PC-3 (cell line): ENCODE measurements around the genes MIA3 and SUSD4.

DNA sequence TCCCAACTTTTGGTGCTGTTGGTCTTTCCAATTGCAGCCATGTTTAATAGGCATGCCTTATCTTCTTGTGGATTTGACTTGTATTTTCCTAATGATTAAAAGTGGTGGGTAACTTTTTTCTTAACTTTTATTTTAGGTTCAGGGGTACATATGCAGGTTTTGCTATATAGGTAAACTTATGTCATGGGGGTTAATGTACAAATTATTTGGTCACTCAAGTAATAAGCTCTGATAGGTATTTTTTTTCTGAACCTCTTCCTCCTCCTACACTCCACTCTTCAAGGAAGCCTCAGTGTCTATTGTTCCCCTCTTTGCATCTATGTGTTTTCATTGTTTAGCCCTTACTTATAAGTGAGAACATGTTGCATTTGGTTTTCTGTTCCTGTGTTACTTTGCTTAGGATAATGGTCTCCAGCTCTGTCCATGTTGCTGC is 429.1 kb downstream of the DUSP10 start:
- RAMPAGE, long total RNA, result no peak

- RAMPAGE, long total RNA, result no peak
Observed at GRCh38 chr1:221335785-221336723, 405.8 kb downstream of the DUSP10 start.

- RAMPAGE, long total RNA, result no peak
Observed at GRCh38 chr1:221708817-221709629, 32.9 kb downstream of the DUSP10 start.

DNA sequence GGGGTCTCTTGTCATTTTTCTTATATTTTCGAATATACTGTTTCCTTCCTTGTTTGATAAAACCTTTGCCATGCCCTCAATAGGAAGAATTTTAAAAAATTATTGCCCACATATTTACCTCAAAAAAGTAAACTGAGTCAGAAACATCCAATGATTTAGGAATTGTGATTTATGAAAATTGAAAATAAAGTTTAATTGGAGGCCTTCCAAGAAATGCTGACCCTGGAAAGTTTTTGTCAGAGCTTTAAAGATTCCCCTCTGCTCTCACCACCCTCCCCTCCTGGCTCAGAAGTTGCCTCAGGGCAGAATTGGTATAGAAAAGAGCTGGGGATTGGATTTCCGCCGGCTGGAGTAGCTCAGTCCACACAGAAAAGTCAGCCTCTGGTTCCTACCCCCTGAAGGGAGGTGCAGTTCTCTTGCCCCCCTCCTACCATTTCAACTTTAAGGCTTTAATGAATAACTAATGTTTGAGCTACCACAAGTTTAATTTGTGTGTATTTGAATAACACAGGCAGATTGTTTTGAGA is 26.8 kb downstream of the DUSP10 start:
- RAMPAGE, long total RNA, result no peak

- RAMPAGE, long total RNA, result no peak
Observed at GRCh38 chr1:221742190-221742577, 295 bp upstream of the DUSP10 start.

- RAMPAGE, long total RNA, result no peak
Observed at GRCh38 chr1:222037589-222038148, 295.8 kb upstream of the DUSP10 start.

GRCh38 chr1:222464831-222465161 is 83.1 kb downstream of the HHIPL2 start:
- RAMPAGE, long total RNA, result no peak

- RAMPAGE, long total RNA, result no peak
Observed at GRCh38 chr1:222556096-222556748, 8.3 kb upstream of the HHIPL2 start.

GRCh38 chr1:222616429-222616964 is 1.4 kb upstream of the MIA3 start:
- RAMPAGE, long total RNA, result no peak

- RAMPAGE, long total RNA, result start-site peak on the plus strand at chr1:222618083-222618102, 92 and 74 reads in 2 replicates
Observed at GRCh38 chr1:222617313-222618350, at the start of gene MIA3. Gene MIA3, plus strand, starts transcription at chr1:222618097.

- RAMPAGE, long total RNA, result no peak
Observed at GRCh38 chr1:222627168-222627924, 9.4 kb downstream of the MIA3 start.

DNA sequence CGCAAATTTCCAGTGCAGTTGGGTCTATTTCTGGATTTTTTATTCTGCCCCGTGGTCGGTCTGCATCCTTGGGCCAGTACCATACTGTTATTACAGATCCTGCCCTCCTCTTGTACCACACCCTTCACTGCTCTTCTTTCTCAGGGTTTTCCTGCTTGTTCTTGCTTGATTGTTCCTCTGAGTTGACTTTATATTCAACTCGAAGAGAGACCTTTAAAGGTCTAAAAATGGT is 25.3 kb downstream of the MIA3 start:
- RAMPAGE, long total RNA, result no peak

- RAMPAGE, long total RNA, result no peak
Observed at GRCh38 chr1:222739424-222739846, 2.4 kb downstream of the FAM177B start.

DNA sequence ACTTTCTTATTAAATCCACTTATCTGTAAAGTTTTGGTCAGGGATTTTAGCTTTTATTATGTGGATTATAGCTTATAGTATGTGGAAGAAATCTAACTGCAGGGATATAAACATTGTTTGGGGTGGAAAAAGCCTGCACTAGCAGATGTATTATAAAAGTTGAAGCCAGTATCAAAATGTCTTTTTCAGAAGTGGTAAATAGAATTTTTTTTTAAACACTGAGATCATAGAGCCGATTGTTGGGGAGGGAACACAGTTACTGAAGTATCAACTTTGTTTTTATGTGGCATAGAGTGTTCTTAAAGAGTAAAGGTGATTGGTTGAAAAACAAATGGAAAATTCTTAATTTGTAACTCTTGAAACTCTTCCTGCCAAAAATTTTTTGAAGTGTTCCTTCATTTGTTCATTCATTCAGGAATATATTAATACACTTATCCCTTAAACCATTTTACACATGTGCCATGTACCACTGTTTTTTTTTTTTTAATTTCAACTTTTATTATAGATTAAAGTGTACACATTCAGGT is 83.3 kb downstream of the DISP1 start:
- RAMPAGE, long total RNA, result no peak

- RAMPAGE, long total RNA, result no peak
Observed at GRCh38 chr1:223176785-223177175, 33.7 kb upstream of the TLR5 start.

DNA sequence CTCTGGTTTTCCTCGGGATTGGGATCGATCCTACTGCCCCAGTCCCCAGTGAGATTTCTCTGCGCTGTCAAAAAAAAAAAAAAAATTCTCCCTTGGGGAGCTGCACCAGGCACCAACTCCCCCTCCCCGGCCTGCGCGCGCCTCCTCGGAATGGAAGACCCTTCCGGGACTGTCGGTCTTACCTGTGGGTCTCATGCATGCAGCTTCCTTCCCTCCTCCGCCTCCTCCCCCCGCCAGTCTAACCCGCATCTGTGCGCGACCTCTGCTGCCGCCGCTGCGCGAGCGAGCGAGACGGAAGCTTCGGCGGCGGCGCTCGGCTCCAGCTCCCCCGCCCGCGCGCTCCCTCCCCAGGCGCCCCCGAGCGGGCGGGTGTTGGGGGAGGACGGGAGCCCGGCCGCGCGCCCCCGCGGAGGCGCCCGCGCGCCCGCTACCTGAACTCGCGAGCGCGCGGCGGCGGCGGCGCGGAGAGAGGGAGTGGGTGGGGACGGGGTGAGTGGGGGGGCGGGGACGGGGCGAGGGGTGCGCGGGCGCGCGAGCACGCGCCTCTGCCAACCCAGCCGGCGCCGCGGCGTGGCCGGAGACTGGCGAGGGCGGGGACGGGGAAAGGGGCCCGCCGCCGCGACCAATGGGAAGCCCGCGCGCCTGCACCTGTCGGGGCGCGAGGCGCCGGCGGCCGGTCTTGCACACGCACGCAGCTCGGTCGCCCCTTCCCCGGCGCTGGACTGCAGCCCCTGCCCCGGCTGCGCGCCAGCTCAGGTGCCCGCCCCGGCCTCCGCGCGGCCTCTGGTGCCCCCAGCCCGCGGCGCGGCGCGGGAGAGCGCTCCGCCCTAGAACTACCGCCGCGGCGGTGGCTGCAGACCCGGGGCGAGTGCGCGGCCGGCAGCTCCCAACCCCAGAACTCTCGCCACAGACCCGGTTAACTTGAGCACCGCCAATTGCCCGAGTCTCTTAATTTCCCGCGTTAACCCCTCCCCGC is at the start of gene SUSD4:
SUSD4 (minus strand) TSS at position 302 of the 976 bp plus-strand sequence.
- RAMPAGE, long total RNA, result no peak

GRCh38 chr1:223664107-223664657 is 1.3 kb downstream of the CAPN8 start:
- RAMPAGE, long total RNA, result no peak

GRCh38 chr1:223710903-223711455 is 1.4 kb upstream of the CAPN2 start:
- RAMPAGE, long total RNA, result no peak

GRCh38 chr1:223713909-223714247 is 1.5 kb downstream of the CAPN2 start:
- RAMPAGE, long total RNA, result no peak

DNA sequence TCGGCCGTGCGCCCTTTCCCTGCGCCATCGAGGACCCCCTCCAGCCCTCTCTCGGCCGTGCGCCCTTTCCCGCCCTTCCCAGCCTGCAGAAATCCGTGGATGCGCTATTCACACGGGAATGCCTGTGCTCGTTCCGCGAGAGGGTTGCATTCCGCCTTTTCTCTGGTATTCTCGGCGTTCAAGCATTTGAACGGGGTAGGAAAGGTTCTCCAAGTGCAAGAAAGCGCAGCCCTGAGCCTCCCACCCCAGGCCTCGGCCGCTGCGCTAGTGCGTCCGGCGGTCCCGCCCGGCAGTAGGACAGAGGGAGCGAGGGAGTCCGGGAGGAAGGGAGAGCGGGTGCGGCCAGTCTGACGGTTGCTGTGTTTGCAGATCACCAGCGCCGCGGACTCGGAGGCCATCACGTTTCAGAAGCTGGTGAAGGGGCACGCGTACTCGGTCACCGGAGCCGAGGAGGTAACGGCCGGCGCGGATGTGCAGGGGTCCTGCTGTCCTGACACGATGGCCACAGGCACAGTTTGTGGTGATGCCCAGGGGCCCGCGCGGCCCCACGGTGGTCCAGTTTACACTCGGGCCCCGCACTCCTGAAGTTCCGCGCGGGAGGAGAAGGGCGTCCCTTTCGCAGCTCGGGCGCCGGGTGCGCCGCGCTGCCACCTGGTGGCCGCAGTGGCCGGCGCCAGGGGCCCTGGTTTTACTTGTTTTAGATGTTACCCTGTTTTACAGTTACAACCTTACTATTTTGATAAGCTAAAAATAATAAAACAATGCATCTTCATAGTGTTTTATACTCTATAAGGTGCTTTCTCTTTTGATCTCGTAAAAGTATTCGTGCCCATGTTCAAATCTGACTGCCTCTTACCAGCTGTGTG is 36.6 kb downstream of the CAPN2 start:
- RAMPAGE, long total RNA, result no peak